Breast epithelium (tissue), 2 donors: ENCODE measurements around a stretch of chr4.

GRCh38 chr4:77177304-77177725, 20.3 kb downstream of the CCNG2 start:
- PRO-cap: no peak
- RAMPAGE, long total RNA, 2 experiments: no peak in any of the 2 experiments

GRCh38 chr4:77699699-77700334, 94.2 kb downstream of the CXCL13 start:
- PRO-cap: no peak
- RAMPAGE, long total RNA, 2 experiments: no peak in any of the 2 experiments

DNA sequence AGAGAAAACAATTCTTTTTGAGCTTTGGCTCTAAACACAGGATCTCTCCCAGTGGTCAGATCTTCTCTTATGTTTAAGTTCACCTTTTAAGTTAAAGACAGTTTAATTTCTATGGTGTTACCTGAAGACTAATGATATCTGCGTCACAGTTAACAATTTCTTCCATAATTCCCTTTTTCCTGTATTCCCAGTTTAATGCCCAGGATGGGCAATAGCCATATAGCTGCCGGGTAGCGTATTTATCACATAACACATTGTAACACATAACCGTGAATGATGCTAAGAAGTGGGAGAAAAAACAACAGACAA, 74.6 kb downstream of the CNOT6L start:
- PRO-cap: no peak
- RAMPAGE, long total RNA, 2 experiments: no peak in any of the 2 experiments

DNA sequence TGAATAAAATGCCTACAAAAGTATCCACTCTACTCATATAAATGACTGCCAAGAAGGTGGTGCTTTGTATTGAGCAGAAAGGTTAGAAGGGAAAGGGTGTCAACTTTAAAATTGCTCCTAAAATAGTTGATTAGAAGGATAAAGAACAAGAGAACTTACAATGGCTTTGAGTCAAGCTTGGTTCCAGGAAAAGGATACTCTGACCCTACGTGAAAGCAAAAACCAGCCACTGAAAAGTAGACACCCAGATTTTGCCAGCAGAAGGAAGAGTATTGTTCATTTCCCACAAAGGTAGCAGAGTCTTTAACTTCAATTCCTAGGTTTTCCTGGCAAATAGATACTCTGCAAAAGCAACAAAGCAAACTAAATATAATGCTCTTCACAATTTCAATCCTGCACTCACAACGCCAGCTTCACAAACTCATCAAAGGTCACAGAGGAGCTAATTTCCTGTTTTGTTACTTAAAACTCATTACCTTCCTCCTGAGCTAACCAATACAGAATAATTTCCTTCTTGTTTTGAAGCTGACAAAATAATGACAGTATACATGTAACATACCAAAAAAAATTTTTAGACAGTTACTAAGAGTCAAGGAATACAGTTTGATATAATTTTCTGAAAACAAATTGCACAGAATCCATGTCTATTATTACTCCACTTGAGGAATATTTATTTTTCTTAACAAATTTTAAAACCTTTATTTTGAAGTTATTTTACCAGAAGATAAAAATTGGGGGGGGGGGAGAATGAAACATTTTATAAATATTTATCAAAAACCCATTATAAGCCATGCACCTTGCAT, 18.0 kb downstream of the CNOT6L start:
- PRO-cap: no peak
- RAMPAGE, long total RNA, 2 experiments: no peak in any of the 2 experiments

GRCh38 chr4:77857182-77857584, 5.4 kb upstream of the MRPL1 start:
- PRO-cap: no peak
- RAMPAGE, long total RNA, 2 experiments: no peak in any of the 2 experiments

GRCh38 chr4:78133101-78133755, 76.1 kb downstream of the FRAS1 start:
- PRO-cap: no peak
- RAMPAGE, long total RNA, 2 experiments: no peak in any of the 2 experiments

- PRO-cap: no peak
- RAMPAGE, long total RNA, 2 experiments: no peak in any of the 2 experiments
Observed at GRCh38 chr4:78749984-78750503, 26.1 kb upstream of the BMP2K start.

DNA sequence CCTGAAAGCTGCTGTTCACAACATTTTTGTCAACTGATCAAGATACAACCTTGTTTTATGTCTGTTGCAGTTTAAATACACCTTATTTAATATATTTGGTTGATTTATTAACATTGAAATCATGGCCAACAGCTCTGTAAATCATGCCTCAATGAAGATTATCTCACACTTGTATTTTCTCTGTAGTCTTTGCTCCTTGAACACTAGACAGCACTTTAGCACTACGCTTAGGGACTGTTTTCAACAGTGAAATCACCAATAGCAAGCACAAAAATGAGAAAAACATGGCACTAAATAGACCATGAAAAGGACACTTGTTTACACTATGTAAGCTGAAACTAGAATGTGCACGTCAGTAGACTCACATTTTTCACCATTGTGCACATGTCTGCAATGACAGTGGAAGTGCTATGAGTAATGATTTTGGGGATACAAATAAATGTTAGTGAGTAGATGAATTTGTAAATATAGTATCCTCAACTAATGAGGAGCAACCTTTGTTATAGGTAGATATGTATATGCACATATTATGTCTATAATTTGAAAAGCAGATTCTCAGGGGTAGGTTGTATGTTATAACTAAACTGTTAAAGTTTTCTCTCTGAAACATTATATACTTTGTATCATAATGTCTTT, 3.2 kb downstream of the BMP2K start:
- PRO-cap: no peak
- RAMPAGE, long total RNA, 2 experiments: no peak in any of the 2 experiments

DNA sequence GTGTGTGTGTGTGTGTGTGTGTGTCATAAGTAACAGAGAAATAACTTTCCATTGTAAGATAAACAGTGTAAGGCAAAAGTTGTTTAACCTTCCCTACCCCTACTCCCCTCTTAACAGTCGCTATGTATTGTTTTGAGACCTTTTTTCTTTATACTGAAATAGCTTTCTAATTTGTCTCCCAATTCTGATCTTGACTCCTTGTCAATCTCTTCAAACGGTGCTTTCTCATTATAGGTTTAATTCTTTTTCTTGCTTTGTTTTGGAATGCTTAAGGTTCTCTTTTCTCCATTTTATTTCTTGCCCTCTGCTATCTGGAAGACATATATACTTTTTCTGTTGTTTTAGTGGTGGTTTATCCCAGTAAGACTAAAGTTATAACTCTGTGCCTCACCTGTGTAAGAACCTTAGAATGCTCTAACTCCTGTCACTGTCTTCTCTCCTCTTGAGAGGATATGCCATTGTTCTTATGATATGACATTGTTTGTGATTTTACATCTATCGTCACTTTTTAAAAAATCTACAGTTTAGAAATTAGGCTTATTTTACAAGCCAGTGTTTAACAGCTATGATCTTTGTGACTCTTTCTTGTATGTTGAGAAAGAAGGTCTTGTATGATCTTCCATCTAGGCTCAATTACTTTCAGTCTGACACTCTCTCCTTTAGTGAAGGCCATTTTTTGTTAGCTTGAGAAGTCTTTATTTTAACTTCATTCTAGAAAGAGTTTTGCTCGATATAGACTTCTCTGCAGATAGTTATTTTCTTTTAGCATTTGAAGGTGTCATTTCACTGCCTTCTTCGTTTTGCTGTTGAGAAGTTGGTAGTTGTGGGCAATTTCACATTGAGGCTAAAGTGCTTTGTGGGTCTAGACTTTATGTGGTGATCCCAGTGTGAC, 25.5 kb downstream of the BMP2K start:
- PRO-cap: no peak
- RAMPAGE, long total RNA, 2 experiments: no peak in any of the 2 experiments

GRCh38 chr4:78873100-78873683, 66.0 kb downstream of the PAQR3 start:
- PRO-cap: no peak
- RAMPAGE, long total RNA, 2 experiments: no peak in any of the 2 experiments

- PRO-cap: no peak
- RAMPAGE, long total RNA, 2 experiments: no peak in any of the 2 experiments
Observed at GRCh38 chr4:78886553-78887698, 52.3 kb downstream of the PAQR3 start.

DNA sequence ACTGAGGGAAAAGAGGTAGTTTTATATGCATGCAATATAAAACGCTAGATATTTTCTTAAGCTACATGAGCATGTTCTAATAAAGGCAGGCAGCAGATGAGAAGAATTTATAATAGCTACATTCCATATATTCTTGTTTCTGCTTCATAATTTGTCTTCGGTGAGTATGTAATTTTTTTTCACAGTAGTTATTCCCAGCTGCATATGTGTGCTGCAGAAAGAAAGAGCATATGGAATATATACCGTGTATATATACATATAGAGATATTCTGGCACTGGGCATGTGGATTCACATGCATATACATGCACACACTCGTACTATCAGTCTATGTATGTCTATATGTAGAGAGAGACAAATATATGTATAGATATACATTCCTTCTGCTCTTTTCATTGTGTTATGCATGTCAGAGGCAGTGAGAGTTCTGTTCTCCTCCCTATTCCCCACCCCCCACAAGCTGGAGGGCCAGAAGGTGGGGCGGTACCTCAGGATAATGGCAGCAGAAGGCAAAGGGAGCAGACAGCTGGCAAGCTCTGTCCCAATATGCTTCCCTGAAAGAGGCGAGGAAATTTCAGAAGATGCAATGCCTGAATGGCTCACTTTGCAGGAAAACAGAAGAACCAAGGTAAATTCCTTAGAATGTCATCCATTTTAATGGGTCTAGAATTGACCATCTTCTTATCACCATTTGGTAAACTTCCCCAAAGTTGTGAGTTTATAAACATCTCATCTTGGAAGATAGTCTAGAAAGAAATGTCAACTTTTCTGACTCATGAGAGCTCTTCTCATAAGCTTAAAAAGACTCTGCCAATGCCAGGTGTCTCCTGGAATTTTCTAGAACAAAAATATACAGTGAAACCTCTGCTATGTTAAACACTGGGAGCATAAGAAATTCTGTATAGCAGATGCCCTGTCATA, 114.4 kb downstream of the NAA11 start:
- PRO-cap: no peak
- RAMPAGE, long total RNA, 2 experiments: no peak in any of the 2 experiments

- PRO-cap: no peak
- RAMPAGE, long total RNA, 2 experiments: no peak in any of the 2 experiments
Observed at GRCh38 chr4:79258621-79259094, 67.2 kb downstream of the NAA11 start.

DNA sequence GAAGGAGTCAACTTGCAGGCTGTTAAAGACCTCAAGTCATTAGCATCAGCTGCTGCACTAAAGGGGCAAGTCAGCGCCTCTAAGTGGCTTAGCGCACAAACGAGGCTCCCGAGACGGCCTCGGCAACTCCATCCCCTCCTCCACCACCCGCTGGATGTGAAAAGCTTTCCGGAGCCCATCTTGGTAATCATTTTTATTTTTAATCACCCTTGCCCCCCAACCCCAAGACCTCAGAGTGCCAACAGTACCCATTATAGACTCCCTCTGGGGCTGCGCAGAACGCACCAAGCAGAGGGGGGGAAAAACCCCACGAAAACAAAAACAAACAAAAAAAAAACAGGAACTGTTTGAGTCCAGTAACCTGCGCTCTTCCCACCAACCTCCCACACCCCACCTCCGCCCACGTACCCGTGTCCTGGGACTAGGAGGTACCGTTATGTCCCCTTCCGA, 859 bp upstream of the PRDM8 start:
- PRO-cap: no peak
- RAMPAGE, long total RNA, 2 experiments: no peak in any of the 2 experiments

- PRO-cap: no peak
- RAMPAGE, long total RNA, 2 experiments: no peak in any of the 2 experiments
Observed at GRCh38 chr4:80572462-80572662, 236.8 kb downstream of the CFAP299 start.

DNA sequence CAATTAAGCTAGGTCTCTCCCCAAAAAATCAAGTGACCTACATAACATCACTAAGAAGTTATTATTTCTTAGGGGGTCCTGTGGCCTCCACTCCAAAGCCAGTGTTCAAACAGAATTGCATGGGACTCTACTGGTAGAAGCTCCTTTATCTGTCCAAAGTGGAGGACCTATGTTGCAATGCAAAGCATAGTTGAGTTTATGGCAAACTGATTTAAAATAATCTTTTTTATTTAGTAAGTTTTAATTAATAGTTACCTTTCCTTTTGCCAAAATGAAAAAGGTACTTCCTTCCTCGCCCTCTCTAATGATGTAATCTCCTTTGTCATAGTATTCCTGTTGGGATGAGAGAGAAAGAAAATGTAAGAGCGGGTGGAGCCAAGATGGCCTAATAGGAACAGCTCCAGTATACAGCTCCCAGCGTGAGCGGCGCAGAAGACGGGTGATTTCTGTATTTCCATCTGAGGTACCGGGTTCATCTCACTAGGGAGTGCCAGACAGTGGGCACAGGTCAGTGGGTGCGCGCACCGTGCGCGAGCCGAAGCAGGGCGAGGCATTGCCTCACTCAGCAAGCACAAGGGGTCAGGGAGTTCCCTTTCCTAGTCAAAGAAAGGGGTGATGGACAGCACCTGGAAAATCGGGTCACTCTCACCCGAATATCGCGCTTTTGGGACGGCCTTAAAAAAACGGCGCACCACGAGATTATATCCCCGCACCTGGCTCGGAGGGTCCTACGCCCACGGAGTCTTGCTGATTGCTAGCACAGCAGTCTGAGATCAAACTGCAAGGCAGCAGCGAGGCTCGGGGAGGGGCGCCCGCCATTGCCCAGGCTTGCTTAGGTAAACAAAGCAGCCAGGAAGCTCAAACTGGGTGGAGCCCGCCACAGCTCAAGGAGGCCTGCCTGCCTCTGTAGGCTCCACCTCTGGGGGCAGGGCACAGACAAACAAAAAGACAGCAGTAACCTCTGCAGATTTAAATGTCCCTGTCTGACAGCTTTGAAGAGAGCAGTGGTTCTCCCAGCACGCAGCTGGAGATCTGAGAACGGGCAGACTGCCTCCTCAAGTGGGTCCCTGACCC, 61.3 kb downstream of the PRKG2 start:
- PRO-cap: no peak
- RAMPAGE, long total RNA, 2 experiments: start-site peak on the minus strand in 1 of 2 experiments, centred at position 831 of the sequence, 31 reads per replicate

GRCh38 chr4:81465867-81466471, 5.7 kb downstream of the RASGEF1B start:
- PRO-cap: no peak
- RAMPAGE, long total RNA, 2 experiments: no peak in any of the 2 experiments

GRCh38 chr4:81491743-81492362, 20.1 kb upstream of the RASGEF1B start:
- PRO-cap: no peak
- RAMPAGE, long total RNA, 2 experiments: no peak in any of the 2 experiments

GRCh38 chr4:81509153-81509639, 37.5 kb upstream of the RASGEF1B start:
- PRO-cap: no peak
- RAMPAGE, long total RNA, 2 experiments: no peak in any of the 2 experiments

DNA sequence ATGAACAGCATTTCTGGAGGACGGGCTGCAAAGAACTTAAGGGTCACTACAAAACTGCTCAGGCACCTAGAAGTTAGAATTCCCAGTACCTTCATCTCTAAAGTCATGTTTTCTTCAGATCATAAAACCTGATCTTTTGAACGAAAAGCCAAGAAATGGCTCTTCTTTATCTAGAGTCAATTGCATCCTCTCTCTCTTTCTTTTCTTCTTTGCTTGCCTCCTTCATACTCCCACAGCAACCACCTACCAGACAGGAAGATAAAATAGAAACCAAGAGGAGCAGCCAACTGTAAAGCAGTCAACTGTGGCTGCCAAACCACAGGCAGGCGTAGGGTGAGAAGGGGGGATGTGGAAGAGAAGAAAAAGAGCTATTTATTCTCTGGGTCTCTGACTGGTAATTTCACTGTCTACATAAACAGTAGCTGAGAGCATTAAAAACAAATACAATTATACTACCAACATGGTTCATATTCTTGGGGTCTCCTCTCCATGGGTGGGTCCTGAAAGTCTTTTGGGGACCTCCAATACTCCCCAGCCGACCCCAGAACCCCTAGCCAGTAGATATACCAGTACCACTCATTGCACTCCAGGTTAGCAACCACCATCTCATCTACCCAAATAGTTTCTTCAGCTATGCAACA, 177.2 kb upstream of the RASGEF1B start:
- PRO-cap: no peak
- RAMPAGE, long total RNA, 2 experiments: no peak in any of the 2 experiments